Omental fat pad (tissue), 4 donors: Measurements from ENCODE around the gene CDC14C.

GRCh38 chr7:44984358-44984942 is 5.6 kb upstream of the MYO1G start:
- PRO-cap: no peak
- RAMPAGE, long total RNA, 4 experiments: no peak in any of the 4 experiments

- PRO-cap: no peak
- RAMPAGE, long total RNA, 4 experiments: start-site peak on the plus strand in 2 of 4 experiments, at chr7:44999729-44999771 at its widest, 6 to 9 reads per replicate
Measured at GRCh38 chr7:44999301-45000059, 521 bp upstream of the CCM2 start.

DNA sequence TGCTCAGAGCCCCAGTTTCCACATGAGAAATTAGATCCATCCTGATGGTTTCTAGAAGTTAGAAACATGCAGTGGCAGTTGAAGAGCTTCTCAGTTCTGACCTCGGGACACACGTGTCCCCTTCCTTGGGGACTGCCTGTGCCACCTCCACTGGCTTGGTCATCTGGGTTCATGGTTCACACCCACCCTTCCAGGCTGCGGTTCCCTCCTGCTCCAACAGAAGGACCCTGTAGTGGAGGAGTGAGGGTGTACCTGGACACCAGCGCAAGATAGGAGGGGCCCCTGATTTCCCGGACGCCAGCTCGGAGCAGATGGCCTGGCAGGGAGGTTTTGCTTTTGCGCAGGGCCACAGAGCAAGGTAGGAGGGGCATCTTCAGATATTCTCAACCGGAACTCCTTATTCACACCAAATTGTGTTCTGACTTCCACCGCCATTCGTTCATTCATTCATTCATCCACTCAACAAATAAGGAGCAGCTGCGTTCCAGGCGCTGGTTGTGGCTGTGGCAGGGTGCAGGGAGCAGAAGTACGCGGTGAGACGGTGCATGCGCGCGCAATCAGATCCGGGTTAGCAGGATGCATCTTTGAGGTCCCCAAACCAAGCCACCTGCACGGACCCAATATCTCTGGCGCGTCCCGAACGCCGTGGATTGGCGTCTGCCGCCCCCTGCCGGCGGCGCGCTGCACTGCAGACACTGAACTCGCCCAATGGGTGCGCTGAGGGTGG is 102.1 kb downstream of the RAMP3 start:
- PRO-cap: no peak
- RAMPAGE, long total RNA, 4 experiments: no peak in any of the 4 experiments

DNA sequence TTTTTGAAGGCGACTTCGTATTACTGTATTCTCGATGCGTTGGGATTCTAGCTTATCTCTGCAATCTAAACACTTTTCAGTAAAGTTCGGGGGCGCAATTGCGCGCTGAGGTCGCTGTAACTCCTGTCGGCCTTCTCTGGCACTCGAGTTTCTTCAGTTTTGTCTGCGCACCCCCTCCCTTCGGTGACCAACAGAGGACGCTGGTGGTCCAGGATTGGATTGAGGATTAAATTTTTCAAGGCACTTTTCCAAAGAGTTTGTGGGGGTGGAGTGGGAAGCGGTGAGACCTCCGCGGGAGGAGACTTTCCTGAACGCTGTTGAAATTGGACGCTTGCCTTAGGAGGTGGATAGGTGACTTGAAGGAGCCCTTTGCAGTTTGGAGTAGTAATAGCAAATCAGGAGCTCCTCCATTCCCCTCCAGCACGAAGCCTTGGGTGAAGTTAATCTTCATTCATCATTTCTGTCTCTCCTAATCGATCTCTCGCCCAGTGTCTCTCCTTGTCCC is 1.1 kb upstream of the IGFBP3 start:
- PRO-cap: no peak
- RAMPAGE, long total RNA, 4 experiments: no peak in any of the 4 experiments

DNA sequence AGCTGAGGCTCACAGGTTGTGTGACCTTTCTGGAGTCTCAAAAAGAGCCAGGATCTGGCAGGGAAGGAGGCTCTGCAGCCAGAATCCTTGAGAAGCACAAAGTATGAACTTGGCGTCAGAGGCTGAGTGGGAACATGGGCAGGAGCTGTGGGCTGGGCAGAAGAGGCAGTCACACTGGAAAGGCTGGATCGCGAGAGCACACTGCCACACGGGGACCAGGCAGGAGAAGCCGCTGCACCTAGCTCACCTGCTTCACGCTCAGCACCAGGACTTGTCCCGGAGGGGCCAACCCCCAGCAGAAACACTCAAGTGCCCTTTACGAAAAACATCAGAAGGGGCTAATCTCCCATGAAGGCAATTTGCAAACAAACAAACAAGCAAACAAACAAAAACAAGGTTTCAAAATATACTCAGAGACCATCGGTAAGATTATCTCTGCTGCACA is 534.9 kb downstream of the TNS3 start:
- PRO-cap: no peak
- RAMPAGE, long total RNA, 4 experiments: no peak in any of the 4 experiments

DNA sequence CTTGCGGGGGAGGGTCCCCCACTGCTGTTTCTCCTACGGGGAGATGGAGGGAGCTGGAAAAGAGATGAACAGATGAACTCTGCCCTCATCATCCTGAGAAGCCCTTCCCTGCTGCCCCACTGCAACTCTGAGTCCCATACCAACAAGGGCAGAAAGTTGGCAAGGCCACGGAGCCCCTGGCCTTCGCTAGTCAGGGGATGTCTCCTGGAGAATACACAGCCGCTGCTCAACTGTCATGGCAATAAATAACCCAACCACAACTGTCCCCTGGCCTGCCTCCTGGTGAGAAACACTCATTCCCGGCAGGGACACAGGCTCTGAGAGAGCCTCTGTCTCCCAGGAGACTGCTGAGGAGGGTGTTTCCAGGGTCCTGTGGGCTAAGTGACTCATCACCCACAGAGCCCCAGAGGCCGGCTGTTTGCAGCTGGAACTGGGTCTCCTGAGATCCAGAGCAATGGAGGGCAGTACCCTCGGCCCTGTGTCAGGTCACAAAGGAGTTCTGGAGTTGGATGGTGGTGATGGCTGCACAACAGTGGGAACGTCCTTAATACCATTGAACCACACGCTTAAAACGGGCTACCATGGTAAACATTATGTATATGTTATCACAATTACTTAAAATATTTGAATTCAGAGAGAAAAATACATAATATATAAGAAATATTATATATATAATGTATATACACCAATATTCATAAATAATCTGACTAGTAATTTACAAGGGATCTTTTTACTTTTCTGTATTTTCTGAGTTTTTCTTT is 354.0 kb downstream of the TNS3 start:
- PRO-cap: no peak
- RAMPAGE, long total RNA, 4 experiments: no peak in any of the 4 experiments

DNA sequence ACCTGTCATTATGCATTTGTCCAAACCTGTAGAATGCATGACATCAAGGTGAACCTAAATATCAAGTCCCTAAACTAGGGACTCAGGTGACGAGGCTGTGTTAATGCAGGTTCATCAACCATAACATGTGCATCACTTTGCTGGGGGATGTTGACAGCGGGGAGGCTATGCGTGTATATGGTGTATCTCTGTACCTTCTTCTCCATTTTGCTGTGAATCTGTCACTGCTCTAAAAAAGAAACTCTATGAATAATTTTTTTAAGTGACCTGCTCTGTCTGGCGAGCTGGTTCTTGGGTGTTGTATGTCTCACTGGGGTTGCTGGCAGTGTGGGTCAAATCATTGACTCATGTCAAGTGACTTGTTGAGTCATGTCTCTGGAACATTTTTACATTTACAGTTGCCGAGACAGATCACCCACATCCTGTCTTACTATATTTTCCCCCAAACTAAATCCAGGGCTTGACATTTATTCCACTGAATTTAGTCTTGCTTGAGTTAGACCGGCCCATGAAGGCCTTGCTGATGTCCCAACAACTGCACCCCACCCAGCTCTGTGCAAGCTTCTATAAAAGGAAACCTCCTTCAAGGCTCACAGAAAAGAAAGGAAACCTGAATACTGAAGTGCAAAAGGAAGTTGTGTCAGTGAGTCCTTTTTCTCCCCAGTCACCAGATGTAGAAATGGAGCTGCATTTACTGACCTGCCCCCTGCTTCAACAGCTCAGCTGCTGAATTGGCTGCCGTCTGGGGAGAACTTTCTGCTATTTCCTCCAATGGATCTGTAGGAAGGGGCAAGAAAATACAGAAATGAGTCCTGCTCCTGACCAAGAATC is 290.4 kb downstream of the TNS3 start:
- PRO-cap: no peak
- RAMPAGE, long total RNA, 4 experiments: no peak in any of the 4 experiments

DNA sequence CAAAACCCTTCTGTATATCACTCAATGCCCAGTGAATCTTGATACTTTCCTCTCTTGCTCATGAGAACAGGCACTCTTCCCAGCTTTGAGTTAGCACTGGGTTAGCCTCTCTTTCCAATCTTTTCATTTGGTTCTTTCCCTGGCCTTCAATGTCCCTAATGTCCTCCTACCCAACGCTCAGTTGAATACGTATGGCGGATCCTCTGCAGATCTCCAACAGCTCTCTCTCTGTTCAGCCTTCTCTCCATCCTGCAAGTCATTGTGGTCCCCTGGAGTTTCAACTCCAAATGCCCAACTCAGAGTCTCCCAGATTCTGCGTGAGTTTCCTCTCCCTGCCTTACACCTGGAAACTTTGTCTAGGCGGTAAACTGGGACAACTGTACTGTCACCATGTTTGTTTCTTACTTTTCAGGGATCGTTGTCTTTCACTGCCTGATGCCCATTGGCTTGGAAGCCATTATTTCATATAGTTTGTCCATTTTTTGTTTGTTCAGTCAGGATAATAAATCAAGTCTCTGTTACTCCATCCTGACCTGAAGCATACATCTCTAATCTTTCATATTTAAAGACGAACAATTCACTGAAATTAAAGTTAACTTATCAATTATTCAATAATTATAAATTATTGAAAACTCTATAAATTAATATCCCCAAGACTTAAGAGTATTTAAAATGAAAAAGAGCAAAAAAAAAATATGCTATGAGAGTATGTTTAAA is 273.0 kb downstream of the TNS3 start:
- PRO-cap: no peak
- RAMPAGE, long total RNA, 4 experiments: no peak in any of the 4 experiments

DNA sequence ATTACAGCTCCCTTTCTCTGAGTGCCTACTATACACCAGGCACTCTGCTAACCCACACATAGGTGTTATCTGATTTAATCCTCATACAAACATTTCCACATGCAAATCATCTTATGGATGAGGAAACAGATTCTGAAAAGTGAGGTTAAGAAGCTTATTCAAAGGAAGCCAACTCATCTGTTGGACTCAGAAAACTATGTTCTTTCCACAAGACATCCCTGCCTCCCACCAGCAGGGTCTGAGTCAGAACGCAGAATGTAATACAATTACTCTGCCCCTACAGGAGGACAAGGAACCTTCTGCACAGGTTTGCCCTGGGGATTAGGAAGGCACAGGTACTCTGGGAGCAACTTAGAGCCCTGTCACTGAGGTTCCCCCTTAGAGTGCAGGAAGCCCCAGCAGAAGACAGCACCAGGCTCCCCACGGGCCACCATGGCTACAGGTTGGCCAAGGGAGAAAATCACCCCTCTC is 255.7 kb downstream of the TNS3 start:
- PRO-cap: no peak
- RAMPAGE, long total RNA, 4 experiments: no peak in any of the 4 experiments

DNA sequence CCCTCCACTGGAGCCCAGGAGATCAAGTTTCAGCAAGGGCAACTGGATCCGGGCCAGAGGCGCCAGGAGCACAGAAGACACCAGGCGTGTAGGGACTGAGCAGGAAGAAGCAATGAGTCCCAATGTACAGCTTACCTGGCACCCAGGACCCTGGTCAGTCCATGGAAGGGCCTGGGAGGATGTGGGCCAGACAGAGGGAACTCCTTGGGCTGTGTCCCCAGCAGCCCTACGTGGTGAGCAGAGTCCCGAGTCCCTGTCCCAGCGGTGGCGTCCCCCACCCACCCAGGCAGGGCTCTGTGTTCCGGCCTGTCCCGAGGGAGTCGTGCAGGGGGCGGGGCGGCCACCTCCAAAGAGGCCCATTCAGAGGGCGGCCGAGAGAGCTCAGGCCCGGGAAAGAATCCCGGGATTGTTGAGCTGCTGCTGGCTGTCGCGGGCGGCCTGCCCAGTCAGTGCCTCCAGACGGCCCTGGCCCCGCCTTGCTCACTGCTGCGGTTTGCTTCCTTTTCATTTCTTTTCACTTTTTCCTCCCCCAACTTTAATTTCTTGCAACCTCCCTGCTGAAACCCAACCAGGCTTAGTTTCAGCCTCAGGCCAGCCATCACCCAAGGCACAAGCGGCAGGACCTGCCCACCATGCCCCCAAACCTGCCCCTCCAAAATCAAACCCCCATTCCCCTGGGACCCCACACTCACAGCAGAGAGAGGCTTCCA is 253.9 kb downstream of the TNS3 start:
- PRO-cap: no peak
- RAMPAGE, long total RNA, 4 experiments: no peak in any of the 4 experiments

DNA sequence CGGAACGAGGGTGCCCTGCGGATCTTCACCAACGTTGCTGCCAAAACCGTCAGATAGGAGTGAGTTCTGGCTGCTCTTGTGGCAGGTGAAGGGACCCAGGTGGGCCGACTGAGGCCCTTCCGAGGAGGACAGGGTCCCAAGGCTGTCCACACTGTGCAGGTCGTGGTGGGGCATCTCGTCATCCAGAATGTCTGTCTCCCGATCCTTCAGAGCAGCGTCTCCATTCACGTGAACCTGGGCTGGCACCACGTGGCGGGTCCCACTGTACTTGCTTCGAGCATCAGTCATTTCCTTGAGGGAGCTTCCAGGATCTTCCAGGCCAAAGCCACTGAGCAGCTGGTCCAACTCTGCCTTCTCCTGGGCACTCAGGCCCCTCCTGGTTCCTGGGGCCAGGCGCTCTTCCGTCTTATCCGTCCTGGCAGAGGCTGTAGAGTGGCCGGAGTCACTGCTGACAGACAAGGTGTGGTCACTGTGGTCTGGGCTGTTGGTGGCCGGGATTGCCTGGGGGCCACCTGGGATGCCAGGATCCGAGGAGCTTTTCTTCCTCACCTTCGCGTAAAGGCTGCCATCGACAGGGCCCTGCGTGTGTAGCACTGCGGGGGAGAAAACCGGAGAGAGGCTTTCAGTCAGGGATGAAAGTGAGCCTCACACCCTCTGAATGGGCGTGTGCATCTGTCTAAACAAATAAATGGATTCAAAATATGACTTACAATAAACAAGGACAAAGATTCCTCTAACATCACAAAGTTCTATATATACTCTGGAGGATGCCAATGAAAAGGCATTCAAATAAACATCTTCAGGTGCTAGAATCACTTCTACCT is 212.7 kb downstream of the TNS3 start:
- PRO-cap: no peak
- RAMPAGE, long total RNA, 4 experiments: no peak in any of the 4 experiments

GRCh38 chr7:47461113-47461731 is 120.7 kb downstream of the TNS3 start:
- PRO-cap: no peak
- RAMPAGE, long total RNA, 4 experiments: no peak in any of the 4 experiments

DNA sequence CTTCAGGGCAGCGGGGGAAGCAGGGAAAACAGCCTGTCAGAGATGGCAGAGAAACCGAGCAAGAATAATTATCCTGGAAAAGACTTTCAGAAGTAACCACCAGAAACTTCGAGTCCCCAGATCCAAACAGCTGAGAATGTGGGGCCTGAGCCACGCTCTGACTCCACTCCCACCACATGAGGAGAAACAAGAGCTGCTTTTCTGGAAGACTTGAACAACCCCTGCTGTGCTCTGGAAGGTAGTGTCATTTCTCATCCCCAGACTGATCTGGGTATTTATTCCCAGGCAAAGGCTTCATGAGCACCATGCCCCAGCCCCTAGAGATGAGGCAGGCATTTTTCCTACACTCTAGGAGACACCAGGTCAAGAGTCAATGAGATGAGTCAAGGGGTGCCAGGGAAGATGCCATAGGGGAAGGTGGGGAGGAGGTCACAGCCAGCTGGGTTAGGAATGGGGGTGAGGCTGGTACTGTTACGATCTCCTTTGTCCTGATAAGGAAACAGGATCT is 1.3 kb upstream of the TNS3 start:
- PRO-cap: no peak
- RAMPAGE, long total RNA, 4 experiments: no peak in any of the 4 experiments

DNA sequence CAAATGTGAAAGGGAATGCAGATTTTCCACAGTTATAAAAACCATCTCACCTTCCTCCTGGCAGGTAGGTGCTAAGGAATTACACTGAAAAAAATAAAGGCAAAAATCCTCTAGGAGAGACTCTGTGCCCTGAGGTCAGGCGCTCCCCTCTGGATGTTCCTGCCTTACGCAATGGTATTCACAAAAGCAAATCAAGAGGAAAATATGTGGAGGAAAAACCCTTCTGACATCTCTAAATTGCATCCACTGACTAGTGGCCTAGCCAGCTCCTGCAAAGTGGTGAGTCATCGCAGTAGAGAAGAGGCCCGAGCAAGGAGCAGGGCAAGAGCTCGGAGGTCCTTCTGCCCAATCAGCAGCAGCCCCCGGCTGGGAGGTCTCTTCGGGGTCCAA is 161.8 kb downstream of the PKD1L1 start:
- PRO-cap: no peak
- RAMPAGE, long total RNA, 4 experiments: no peak in any of the 4 experiments

GRCh38 chr7:48089416-48089952 is 419 bp downstream of the UPP1 start:
- PRO-cap: no peak
- RAMPAGE, long total RNA, 4 experiments: no peak in any of the 4 experiments

DNA sequence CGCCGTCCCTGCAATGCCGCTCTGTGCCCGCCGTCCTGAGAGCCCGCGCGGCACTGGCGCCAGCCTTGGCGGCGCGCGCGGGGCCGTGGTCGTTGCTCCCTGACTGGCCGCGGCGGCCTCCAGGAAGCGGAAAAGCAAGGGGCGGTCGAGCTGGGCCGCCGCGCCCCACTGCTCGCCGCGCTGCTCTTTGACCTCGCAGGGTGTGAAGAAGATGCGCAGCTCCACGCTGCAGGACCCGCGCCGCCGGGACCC is at the start of gene CDC14C:
CDC14C (plus strand) TSS at position 86 of the 252 bp plus-strand sequence.
- PRO-cap: no peak
- RAMPAGE, long total RNA, 4 experiments: no peak in any of the 4 experiments

GRCh38 chr7:50092636-50092860 is 498 bp downstream of the ZPBP start:
- PRO-cap: no peak
- RAMPAGE, long total RNA, 4 experiments: no peak in any of the 4 experiments

DNA sequence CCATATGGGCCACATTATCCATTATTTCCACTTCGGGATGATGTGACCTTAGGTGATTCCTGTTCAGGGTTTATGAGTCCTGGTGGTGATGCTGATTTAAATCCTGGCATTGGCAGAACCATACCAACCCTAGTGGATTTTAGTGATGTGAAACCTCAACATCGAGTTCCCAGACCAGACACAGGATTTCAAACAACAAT is 561 bp downstream of the SPATA48 start:
- PRO-cap: no peak
- RAMPAGE, long total RNA, 4 experiments: no peak in any of the 4 experiments

- PRO-cap: no peak
- RAMPAGE, long total RNA, 4 experiments: no peak in any of the 4 experiments
Measured at GRCh38 chr7:50204406-50205077, 100.0 kb upstream of the IKZF1 start.

- PRO-cap: no peak
- RAMPAGE, long total RNA, 4 experiments: no peak in any of the 4 experiments
Measured at GRCh38 chr7:50329849-50330598, 25.5 kb downstream of the IKZF1 start.